Psoas muscle (tissue), 2 donors: Measurements from ENCODE around the genes NOC3L and SORBS1.

GRCh38 chr10:93548618-93549060 lies 17.8 kb upstream of the FFAR4 start:
- PRO-cap, 2 experiments: no peak in any of the 2 experiments

DNA sequence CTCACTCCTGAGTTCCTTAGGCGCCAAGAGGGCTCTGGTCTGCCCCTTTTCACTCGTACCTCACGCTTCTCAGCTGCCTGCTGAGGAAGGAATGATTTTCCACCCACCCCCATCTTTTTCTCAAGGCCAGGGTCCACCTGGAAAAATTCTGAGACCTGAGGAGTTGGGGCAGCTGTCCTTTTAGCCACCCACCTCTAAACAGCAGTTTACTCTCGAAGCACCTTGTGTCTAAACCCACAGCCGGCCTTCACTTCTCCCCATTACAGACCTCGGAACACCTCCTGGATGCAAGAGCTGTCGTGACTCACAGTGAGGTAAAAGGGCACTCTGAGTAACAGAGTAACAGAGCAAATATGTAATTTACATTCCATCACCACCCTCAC lies 12.4 kb downstream of the FFAR4 start:
- PRO-cap, 2 experiments: no peak in any of the 2 experiments

DNA sequence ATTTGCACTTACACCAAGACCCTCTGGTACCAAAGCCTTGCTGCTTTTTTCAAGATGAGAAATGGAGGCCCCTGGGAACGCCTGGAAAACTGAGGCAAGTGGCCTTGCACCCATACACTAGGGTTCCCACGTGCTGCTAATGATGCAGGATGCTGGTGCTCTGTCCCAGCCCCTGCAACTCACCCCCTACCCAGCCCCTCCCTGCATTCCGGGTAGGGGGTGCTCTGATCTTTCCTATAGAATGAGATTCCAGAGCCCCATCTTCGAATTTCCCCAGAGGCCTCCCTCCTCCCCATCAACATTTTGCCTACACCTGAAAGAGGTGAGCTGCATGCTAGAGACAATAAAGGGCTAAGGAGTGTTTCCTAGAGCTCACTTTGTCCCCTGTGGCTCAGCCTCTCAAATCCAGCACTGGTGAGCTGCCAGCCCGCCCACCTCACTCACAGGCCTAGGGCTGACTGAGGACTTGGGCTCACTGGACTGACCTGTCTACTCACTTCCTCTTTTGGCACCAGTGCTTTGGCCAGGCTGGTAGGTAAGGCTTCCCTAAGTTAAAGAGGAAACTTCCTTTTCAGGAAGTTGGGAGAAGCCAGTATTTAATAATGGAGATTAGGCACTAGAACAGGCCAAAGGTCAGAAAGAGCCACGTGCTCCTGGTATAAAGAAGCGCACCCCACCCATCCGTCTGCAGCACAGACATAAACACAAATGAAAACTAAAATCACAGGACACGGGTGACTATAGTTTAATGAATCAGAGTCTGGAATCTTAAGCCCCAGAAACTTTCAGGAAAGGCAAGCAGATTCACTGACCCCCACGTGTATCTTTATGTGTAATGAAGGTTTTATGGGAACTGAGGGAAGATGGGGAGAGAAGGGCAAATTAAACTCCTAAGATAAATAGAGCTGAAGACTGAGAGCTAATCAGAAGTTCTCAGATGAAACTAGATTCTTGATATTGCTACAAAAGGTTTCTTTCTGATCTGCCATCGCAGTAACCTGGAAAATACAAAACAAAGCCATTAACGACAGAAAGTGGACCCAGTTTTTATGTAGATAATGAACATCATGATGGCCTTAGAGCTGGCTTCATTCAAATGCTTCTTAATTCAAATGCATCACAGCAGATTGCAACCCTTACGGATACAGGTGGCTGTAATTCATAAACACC lies 9.5 kb downstream of the RBP4 start:
- PRO-cap, 2 experiments: no peak in any of the 2 experiments

- PRO-cap, 2 experiments: no peak in any of the 2 experiments
Measured at GRCh38 chr10:93702001-93702287, 448 bp downstream of the FRA10AC1 start.

- PRO-cap, 2 experiments: no peak in any of the 2 experiments
Measured at GRCh38 chr10:93703216-93703451, 742 bp upstream of the FRA10AC1 start.

DNA sequence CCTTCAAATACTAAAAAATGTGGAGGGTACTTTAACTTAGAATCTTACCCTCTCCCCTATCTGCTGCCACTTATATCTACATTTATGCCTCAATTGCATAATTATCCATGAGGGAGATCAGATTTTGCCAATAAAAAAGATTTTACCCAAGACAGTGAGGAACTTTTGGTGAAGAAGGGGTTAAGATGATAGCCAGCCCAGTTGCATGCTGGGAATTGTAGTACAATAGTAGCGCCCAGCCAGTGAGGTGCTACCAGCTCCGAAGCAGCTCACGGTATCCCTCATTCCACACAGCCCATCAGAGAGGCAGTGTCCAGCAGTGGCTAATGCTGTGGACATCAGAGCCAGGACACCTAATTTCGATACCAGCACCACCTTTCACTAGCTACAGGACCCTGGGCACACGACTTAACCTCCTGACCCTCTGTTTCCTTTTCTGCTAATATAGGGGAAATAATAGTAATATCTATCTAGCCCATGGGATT lies 5.9 kb upstream of the LGI1 start:
- PRO-cap, 2 experiments: no peak in any of the 2 experiments

GRCh38 chr10:93815146-93815423 lies 57.3 kb downstream of the LGI1 start:
- PRO-cap, 2 experiments: no peak in any of the 2 experiments

GRCh38 chr10:93845766-93846171 lies 48.0 kb upstream of the SLC35G1 start:
- PRO-cap, 2 experiments: no peak in any of the 2 experiments

DNA sequence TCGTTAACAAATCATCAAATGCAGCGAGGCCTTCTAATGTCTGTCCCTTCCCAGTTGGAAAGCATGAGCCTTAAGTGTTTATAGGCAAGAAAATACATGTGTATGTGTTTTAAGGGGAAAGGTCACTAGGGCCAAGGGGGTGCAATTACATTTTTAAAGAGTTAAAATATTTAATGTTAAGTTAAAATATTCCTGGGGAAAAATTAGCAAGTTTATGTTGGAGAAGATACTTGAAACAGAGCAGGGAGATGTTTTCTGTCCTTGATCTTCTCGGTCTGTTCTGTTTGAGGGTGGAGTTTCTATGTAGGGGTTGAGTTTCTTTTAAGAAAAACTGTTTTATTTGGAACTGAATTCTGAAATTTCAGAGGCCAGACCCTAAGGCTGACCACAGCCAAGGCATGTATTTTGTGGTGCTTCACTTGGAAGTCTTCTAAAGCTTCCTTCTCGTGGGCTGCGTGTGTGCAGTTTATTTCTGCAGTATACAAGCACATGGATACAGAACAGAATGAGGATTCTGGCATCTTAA lies 2.9 kb downstream of the SLC35G1 start:
- PRO-cap, 2 experiments: no peak in any of the 2 experiments

- PRO-cap, 2 experiments: no peak in any of the 2 experiments
Measured at GRCh38 chr10:94344868-94345167, 17.9 kb downstream of the NOC3L start.

DNA sequence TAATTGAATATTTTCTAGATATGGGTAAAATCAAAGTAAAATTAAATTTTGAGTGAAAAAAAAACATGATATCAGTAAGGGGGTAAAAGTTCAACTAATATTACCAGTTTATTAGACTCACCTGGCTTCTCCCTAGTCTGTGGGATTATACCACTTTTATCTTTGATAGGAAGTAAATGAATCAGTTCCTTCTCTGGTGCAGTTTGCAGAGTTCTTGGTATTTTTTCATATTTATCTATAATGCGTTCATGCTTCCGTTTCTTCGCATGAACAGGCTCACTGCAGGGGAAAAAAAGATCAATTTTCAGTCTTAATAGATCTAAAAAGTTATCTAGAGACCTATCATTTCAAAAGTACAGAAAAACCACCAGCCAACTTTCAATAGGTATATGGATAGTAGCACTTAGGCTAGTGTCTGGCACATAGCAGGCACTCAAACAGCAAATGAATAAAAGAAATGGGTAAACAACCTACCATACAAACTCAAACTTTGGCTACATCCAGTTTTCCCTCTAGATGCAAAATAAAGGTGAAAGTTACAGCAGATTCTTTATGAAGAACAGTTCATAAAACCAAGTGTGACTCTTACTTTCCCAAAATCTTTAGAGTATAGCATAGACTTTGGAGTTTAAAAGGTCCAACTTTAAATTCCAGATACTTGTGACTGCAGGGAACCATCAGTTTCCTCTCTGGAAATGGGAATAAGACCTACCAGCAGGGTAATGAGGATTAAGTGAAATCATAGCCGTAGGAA lies 5.5 kb downstream of the NOC3L start:
- PRO-cap, 2 experiments: no peak in any of the 2 experiments

DNA sequence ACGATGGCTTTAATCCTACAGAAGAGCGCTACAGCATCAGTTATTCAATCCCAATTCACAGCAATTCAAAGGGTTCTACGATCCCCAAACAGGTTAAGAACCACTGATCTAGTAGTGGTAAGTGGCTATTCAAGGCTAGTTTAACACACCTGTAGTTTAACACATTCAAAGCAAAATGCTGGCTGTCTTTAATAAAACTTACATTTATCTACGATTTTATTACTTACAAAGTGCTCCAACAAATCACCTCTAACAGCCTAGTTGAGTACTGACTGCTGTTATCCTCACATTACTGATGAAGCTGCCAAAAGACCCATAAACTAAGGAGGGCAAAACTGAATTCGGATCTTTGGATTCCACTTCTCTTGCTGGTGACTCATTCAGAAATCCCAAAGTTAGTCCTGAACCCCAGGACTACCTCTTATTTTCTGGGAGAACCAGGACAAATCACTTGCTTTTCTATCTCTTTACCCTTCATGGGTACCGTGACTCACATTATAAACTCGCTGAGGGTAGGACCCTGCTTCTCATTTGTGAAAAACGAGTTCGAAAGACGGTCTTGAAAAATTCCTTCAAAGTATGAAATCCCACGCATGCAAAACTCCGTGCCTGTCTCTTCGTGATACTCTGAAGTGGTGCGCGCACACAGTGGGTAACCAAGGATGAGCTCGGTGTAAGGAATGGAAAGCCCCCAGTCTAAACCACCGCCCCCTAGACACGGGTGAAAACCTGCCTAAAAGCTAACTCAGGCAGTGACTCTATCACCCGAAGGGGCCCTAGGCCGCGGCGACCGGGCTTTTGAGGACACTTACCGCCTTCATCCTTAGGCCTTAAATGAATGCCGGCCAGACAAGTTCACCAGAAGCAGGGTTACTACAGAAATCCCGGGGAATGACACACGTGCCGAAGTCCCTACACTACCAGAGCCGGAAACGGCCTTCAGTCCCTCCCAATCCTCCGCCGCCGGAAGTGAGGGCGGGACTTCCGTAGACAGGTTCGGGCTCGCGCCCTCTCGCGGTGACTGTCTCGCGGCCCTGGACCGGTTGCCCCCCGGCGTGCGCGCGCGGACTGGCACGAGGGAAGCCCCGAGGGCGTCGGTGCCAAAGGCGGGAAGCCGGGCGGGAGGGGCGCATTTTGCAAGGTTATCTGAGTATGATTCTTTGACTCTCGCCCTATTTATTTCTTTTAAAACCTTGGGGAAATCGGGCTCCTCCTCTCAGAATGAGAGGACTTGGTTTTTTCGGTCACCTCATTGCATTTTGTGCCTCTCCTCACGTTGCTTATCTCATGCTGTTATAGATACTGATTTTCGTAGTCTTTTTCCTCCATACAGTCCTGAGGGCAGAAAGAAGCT lies at the start of gene NOC3L:
TSS of gene NOC3L (minus strand) at position 922 of the 1,354 bp plus-strand sequence.
- PRO-cap, 2 experiments: peak in 2 of 2 experiments; most common plus-strand start position 1,020 of the sequence (in 2); most common minus-strand start position 971 of the sequence (in 2)

GRCh38 chr10:95050164-95050746 lies 19.0 kb downstream of the CYP2C8 start:
- PRO-cap, 2 experiments: no peak in any of the 2 experiments

GRCh38 chr10:95334273-95334949 lies 43.6 kb upstream of the PDLIM1 start:
- PRO-cap, 2 experiments: no peak in any of the 2 experiments

GRCh38 chr10:95346751-95347265 lies 56.0 kb upstream of the PDLIM1 start:
- PRO-cap, 2 experiments: no peak in any of the 2 experiments

GRCh38 chr10:95357446-95357823 lies 66.6 kb upstream of the PDLIM1 start:
- PRO-cap, 2 experiments: no peak in any of the 2 experiments

- PRO-cap, 2 experiments: peak in 1 of 2 experiments; most common plus-strand start chr10:95467335 (in 1)
Measured at GRCh38 chr10:95467047-95467785, 94.0 kb downstream of the SORBS1 start.

GRCh38 chr10:95517204-95518026 lies 43.8 kb downstream of the SORBS1 start:
- PRO-cap, 2 experiments: no peak in any of the 2 experiments

DNA sequence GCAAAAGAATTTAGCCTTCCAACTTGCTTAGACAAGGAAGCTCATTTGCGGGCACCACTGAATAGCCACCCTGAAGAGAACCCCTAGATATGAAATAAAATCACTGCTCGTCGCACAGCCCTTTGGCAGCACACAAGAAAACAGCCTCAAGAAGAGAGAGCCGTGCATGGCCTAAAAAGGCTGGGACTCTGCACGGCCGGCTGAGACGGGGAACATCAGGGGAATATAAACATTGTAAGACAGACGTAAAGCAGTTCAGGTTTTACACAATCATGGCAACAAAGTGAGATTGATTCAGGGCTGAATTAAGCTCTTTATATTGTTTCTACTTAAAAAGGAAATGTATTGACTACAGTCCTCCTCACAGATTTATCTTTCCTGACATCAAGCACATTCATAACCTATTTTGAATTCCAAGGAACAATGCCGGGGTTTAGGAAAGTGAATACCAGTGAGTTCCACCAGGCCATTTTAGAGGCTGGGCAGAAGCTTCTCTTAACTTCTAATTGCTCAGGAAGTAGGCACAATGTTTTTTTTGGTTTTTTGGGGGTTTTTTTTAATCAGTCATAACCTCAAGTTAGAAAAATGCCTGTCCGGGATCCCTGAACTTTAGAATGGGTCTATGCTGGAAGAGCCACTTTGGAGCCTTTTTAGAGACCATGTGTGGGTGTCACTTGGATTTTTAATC lies 25.1 kb downstream of the SORBS1 start:
- PRO-cap, 2 experiments: no peak in any of the 2 experiments

DNA sequence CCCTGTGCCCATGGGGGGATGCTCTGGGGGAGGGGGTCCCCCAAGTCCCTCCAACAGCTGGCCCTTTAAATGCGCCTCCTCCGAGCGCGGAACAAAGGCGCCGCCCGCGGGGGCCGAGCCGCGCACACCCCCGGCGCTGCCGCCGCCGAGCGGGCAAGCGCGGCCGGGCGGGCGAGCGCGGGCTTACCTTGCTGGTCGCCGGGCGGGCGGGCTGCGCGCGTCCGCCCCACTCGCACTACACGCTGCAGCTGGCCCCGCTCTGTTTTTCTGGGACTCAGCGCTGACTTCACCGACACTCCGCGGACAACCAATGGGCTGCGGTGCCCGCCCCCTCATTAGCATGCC lies at the start of gene SORBS1:
TSS of gene SORBS1 (minus strand) at position 239 of the 345 bp plus-strand sequence.
- PRO-cap, 2 experiments: peak in 2 of 2 experiments; most common minus-strand start position 239 of the sequence (in 2)